Fallopian tube (tissue), 1 donor: ENCODE measurements around a stretch of chr4.

DNA sequence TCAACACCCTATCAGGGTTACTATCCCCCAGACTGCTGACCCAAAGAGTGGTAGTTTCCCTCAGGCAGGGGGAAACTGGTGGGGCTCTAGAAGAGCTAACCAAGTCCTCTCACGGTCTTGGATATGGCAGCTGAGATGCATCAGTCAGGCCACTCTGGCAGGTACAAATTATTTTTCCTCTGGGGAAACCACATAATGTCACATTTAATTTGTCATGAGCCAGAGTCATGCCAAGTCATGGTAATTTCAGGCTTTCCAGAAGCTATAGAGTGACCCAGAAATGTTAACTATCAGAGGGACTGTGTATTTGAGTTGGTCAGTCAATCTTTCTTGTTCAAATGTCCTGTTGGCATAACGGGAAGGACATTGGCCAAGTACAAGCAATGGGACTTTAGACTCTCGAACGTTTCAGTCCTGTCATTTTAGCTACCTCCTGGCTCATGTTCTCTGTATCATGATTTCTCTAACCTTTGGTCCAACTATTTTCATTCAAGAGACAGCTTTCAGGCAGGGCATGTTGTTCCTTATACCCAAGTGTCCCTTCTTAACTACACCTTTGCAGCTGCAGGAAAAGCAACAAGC lies 142.4 kb downstream of the EGF start:
- PRO-cap: no peak

DNA sequence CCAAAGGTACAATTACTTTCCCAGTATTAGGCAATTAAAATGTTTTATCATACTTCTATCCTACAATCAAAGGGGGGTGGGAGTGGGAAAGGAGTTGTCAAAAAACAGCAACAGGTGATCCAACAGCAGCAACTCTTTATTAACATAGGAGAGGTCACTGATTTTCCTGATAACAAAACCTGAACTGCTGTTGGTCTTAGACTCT lies 132.5 kb downstream of the ELOVL6 start:
- PRO-cap: no peak

- PRO-cap: no peak
Measured at GRCh38 chr4:110479879-110480541, 4.1 kb downstream of the ENPEP start.

DNA sequence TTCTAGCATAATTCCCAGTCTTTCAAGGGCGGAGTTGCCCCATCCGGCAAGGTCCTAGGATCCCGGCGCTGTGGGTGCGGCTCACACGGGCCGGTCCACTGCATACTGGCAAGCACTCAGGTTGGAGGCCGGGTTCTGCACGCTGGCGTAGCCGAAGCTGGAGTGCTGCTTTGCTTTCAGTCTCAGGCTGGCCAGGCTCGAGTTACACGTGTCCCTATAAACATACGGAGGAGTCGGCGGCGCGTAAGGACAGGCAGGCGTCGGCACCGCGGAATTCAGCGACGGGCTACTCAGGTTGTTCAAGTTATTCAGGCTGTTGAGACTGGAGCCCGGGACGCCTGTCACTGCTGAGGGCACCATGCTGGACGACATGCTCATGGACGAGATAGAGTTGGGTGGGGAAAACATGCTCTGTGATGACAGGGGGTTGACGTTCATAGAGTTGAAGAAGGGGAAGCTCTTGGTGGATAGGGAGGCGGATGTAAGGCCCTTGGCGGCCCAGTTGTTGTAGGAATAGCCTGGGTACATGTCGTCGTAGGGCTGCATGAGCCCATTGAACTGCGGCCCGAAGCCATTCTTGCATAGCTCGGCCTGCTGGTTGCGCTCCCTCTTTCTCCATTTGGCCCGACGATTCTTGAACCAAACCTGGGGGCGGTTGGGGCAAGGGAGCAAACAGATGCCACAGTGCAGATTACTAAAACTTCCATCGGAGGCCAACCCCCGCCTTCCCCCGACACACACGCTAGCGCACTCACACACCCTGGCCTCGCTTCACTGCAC lies 4.6 kb downstream of the PITX2 start:
- PRO-cap: no peak

- PRO-cap: bidirectional peak, plus-strand start at chr4:112145439, minus-strand start at chr4:112145325
Measured at GRCh38 chr4:112145086-112145371, 225 bp upstream of the FAM241A start.

DNA sequence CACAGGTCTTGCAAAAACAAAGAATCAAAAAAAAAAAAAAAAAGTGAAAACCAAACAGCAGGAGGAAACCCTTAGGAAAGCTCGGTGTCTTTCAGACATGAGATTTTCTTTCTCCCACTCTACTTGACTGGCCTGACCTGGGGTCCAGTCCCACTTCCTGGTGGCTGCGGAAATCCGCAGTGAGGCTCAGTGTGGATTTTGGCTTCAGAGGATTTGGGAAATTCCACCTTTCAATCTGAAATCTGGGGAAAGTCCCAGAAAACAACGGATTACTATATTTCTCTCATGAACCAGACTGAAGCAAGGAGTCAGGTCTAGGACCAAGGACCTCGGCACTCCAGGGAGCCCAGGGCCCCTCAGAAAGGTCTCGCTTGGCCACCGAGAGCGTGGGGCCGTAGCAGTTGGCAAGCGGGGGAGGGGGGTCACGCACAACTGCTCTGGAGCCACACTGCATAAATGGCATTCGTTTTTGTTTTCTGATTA lies 794 bp downstream of the TIFA start:
- PRO-cap: unidirectional peak, plus-strand start at position 303 of the sequence

GRCh38 chr4:112397556-112398247 lies 100.5 kb downstream of the ALPK1 start:
- PRO-cap: no peak

GRCh38 chr4:112564721-112565078 lies 48.7 kb upstream of the NEUROG2 start:
- PRO-cap: unidirectional peak, plus-strand start at chr4:112564874

- PRO-cap: no peak
Measured at GRCh38 chr4:112860918-112861258, 188.6 kb upstream of the ANK2 start.

- PRO-cap: no peak
Measured at GRCh38 chr4:113352864-113353716, 303.6 kb downstream of the ANK2 start.

DNA sequence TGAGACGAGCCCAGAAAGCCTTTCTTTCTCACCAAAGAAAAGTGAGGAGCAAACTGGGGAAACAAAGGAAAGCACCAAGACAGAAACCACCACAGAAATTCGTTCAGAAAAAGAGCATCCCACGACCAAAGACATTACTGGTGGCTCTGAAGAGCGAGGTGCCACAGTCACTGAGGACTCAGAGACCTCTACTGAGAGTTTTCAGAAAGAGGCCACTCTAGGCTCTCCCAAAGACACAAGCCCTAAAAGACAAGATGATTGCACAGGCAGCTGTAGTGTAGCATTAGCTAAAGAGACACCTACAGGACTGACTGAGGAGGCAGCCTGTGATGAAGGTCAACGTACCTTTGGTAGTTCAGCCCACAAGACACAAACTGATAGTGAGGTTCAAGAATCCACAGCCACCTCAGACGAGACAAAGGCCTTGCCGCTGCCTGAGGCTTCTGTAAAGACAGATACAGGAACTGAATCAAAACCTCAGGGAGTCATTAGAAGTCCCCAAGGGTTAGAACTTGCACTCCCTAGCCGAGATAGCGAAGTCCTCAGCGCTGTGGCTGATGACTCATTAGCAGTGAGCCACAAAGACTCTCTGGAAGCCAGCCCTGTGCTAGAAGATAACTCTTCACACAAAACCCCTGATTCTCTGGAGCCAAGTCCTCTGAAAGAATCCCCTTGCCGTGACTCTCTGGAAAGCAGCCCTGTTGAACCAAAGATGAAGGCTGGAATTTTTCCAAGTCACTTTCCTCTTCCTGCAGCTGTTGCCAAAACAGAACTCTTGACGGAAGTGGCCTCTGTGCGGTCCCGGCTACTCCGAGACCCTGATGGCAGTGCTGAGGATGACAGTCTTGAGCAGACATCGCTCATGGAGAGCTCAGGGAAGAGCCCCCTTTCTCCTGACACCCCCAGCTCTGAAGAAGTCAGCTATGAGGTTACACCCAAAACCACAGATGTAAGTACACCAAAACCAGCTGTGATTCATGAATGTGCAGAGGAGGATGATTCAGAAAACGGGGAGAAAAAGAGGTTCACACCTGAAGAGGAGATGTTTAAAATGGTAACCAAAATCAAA lies 306.2 kb downstream of the ANK2 start:
- PRO-cap: no peak

DNA sequence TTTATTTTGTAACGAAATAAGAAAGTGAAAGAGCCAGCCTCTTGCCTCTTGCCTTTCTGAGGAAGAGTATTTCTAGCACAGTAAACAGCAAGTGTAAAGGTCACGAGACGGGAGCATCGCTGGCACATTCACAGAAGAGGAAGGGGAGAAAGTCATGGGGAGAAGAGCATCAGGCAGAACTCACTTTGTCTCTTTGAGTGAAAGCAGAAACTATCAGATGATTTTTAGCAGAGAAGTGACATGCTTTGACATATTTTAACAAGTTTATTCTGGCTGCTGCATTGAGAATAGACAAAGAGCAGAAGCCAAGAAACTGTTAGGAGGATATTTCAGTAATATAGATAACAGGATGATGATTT lies 313.7 kb downstream of the CAMK2D start:
- PRO-cap: no peak

- PRO-cap: no peak
Measured at GRCh38 chr4:113645776-113646211, 115.7 kb downstream of the CAMK2D start.

DNA sequence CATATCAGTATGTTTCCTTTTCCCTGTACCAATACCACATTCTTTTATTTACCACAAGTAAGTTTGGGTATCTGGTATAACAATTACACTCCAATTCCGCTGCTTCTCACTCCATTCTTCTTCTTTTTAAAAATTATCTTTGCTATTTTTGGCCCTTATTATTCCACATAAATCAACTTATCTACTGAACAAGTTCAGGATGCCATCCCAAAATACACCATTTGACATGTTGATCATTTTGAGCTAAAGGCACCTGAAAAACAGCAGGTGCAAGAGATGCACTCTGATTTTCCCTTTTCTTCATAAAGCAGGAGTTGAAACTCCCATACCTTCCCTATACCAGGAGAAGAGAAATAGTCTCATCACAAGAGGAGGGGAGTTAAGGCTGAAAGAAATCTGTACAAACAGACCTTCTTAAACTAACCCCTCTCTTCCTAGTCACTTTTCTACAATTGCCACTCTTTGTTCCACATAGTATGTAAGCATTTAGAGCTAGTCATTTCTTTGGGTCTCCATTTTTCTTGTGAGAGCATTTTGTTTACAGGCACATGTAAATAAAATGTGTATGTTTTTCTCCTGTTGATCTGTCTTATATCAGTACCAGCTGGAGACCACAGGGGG lies 47.2 kb downstream of the CAMK2D start:
- PRO-cap: no peak

GRCh38 chr4:113845060-113845529 lies 83.6 kb upstream of the CAMK2D start:
- PRO-cap: no peak

GRCh38 chr4:113901737-113902623 lies 77.5 kb downstream of the ARSJ start:
- PRO-cap: no peak

DNA sequence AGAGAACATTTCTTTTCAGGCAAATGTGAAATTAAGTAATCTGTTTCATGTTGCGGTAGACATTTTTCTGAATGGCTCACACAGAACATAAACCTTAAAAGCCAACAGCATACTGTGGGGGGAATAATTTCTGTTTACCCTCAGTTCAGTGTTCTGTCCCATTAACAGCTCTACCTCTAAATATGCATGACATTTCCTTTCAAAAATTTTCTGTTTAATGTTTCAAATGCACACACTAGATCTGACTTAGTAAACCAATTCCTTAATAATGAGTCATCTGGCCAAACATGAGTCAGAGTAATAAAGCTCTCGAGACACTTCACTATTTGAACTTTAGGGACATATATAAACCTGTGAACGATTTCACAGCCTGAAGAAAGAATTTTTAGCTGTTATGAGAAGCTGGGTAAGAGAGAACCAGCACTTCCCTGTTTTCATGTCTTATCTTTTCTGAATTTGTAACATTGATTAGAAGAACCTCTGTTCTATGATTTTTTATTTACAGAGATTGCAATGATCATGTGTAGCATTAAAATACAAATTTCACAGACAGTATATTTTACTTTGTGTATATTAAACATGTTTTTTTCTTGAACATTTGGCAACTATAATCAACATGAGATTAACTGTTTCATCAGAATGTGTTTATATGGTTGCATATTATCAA lies 20.2 kb downstream of the ARSJ start:
- PRO-cap: no peak

DNA sequence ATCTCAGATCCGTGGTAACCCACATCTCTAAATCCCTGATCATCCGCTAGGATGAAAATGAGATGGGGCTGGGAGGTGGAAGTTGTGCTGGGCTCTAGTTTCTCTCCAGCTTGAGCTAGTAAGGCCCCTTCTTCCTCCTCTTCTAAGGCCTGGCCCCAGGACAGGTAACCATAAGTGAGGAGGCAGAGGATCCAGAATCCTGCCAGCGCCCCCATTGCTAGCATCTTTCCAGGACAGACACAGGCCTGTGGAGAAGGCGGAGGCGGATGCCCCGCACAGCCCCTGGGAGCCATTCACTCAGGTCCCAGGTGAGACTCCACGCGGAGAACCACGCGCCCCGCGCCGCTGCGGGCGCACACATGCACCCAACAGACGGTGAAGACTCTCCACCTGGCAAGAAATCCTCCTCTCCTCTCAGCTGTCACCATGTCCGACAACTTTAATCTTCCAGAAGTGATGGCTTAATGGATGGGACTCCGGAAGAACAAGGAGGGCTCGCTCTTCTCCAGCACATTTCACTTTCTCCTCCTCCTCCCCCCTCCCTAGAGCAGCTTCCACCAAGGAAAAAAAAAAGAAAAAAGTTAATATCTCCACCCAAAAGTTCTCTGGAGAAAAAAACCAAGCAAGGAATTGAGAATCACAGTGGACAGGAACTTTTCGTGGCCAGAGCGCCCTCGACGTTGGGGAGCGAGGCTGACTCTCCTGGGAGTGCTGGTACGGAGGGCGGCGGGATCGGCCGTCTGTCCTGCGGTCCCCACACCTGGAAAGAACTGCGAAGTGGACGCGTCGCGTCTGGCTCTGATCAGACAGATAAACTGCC lies 695 bp downstream of the ARSJ start:
- PRO-cap: bidirectional peak, plus-strand start at position 629 of the sequence, minus-strand start at position 517 of the sequence; bidirectional peak, plus-strand start at position 707 of the sequence, minus-strand start at position 772 of the sequence

DNA sequence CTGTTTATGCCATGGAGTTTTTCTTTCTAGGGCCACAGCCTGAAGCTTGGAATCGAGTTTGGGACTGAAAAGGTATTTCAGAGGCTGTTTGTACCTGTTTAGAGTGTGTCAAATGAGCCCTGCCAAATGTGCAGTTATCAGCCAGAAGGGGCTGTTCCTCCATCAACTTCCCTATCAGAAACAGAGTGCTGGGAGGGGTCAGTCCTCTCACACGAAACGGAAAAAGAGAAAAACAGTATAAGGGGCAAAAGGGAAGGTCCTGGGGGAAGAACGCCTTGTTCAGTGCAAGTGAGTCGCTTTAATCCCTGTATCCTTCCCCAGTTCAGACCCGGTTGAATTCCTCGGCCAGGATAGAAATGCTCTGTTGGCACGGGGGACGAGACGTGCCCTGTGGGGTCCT lies 199.9 kb upstream of the NDST3 start:
- PRO-cap: no peak

DNA sequence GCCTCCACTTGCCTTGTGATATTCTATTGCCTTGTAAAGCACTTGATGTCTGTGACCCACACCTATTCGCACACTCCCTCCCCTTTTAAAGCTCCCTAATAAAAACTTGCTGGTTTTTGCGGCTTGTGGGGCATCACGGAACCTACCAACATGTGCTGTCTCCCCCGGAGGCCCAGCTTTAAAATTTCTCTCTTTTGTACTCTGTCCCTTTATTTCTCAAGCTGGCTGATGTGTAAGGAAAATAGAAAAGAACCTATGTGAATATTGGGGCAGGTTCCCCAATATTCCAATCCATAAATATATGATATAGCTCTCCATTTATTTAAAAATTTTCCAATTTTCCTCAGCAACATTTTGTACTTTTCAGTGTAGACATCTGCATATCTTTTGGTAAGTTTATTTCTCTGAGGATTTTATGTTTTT lies 114.3 kb upstream of the NDST3 start:
- PRO-cap: no peak